Jejunum (tissue), 1 donor: Measurements from ENCODE around the gene DIPK1C.

GRCh38 chr18:70996541-70996782 is 707.6 kb downstream of the SOCS6 start:
- PRO-cap, result no peak

GRCh38 chr18:71212356-71213005 is 923.6 kb downstream of the SOCS6 start:
- PRO-cap, result no peak

DNA sequence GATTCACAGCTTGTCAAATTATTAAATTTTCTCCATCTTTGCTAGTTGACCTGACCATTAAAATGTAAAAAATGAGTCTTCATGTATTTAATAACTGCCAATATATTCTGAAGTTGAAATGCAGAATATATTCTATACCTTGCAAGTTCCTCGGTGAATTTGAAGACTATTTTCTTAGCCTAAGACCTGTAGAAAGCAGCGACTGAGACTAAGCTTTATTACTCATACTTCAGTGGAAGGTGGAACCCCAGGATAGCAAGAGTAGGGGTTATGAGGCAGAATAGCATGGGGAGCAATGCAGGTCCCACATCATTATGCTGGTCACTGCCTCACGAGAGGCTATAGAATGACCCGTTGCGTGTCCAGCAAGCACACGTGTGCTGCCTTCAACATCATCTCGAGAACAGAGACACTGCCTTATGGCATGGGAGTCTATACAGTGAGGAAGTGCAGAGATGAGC is 135.6 kb upstream of the NETO1 start:
- PRO-cap, result no peak

- PRO-cap, result no peak
Observed at GRCh38 chr18:74203775-74204317, 55.5 kb downstream of the TIMM21 start.

DNA sequence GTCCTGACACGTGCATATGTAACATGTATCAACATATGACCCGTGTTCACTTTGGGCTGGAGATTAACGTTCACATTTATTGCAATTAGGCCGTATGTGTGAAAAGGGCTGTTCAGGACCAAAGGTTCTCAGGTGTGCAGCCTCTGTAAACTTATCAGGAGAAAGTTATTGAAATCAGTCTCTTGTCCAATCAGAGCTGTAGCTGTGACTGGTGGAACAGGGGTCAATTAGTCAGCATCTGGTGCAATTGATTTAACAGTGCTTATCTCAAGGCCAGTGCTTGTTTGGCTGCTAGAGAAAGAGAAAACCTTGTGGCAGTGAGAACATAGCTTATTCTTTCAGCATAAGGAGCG is 66.6 kb downstream of the CYB5A start:
- PRO-cap, result unidirectional peak, plus-strand start at position 294 of the sequence

GRCh38 chr18:74266096-74266676 is 25.6 kb downstream of the CYB5A start:
- PRO-cap, result no peak

GRCh38 chr18:74456826-74457613 is at the start of gene DIPK1C:
Gene DIPK1C, minus strand, starts transcription at chr18:74457308.
- PRO-cap, result no peak

DNA sequence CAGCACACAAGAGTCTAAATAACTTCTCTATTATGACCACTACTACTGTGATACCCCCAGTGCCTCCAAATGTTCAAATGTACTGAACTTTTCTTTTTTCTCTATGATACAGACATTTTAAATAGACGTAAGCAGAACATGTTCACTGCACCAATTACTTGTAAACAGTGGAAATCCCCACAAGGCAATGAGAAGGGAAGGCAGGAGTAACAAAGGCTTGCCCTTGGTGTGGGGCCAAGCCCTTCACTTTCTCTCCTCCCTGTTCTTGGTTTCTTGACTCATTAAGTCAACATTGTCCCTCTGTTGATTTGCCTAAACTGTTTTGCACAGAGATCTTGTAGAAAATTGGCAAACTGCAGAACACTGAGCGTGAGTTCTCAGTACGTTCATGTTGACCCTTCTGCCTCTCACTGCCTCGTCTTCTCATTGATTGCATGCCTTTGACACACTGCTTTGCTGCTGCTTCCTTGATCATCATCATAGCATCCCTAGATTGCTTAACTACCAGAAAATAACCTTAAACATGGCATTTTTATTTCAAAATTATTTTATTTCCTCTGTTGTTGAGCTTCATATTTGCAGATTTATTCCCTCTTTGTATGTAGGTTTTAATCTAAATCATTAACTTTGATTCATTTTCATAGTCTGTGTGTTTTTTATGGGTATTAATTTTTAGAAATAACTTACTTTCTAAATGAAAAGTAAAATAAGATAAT is 257.7 kb downstream of the PTGR3 start:
- PRO-cap, result no peak

GRCh38 chr18:75064167-75065026 is 144.5 kb downstream of the PTGR3 start:
- PRO-cap, result unidirectional peak, minus-strand start at chr18:75064229

GRCh38 chr18:75211687-75212781 is 1.4 kb downstream of the TSHZ1 start:
- PRO-cap, result unidirectional peak, minus-strand start at chr18:75212062; unidirectional peak, minus-strand start at chr18:75212162

DNA sequence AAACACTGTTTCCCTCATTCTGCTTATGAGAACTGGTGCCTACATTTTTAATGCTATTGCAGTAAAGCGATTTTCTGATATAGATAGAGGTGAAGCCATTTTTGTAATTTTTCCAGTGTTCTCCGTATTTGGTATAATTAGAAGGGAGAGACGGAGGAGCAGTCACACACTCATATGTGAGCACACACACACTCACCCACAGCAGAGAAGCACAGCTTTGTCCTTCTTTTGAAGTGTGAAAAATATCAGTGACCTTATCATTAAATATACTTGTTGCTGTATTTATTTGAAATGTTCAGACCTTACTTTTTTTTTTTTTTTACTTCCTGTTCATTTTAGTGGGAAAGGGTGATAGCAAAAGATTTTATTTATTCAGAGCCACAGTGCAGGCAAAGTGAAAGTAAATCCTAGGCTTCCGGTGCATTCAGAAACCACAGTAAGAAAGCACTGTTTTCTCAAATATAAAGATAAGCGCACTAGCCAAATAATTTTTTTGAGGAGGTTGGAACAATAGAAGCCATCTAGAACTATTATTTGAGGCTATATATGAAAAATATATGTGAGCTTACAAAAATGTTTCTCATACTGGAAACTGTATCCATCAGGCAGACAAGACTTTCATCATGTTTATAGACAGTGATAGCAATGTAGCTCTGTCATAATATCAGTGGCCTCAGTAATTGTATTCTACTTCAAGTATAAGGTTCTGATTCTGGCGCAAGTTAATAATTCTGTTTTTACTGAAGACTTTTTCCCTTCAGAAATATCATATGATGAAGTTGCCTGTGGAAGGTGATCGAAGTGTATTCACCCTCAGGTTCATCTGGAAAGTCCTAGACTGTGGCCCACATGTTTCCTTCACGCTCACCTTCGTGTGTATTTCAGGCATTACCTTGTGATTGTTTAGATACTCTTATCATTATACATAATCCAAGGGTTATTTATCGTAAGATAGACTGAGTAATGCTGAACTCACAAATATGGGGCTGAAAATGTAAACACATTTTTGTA is 37.3 kb downstream of the TSHZ1 start:
- PRO-cap, result no peak

DNA sequence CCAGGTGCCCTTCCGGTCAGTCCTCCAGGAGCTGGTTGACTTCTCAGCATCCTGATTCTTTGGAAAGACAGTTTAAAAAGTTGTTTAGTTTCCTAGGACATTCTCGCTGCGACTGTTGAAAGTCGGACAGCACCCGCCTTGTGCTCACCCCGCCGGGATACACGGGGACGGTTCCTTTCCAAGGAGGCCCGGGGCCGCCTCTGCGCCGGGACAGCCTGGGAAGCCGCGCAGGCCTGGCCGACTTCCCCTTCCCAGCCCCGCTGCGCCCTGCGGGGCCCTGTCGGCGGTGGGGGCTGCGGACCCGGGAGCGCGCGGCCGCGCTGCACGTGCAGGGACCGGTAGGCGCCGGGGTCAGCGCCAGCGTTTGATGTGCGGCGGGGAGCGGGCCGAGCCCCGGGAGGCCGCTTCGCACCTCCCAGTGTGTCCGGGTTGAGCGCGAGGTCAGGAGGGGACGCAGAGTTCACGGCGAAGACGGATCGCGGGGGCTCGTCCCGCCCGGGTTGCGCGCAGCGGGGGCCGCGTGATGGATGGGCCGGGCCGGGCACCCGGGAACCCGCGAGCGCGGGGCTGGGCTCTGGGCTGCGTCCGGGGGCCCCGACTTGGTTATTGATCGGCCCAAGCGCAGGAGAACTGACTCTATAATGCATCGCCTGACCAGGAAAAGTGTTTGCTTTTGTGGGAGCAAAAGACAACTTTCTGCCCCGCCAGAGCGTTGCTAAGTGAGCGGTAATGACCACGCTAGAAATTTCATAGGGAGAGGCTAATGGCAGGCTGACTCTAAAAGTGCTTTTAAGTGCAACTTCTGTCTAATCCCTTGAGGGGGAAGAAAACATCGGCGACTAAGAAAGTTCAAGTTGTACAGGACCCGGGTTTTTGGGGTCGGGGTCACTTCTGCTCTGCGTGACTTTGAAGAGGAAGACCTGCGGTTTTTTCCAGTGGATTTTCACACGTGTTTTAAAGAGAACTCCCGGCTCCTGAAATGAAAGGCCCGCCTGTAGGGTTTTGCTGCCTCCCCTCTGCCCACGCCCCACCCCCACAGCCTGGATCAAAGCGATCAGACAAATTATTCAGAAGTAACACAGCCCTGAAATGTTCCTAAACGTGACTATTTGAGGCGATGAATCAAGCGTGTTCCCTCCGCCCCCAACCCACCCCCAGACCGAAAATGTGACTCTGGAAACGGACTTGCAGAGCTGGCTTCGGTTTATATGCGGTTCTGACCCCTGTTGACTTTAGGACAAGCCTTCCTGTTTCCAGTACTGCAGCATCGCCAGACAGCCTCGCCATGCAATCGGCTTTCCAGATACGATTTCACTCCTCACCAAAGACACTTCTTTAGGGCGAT is 28.3 kb upstream of the SMIM21 start:
- PRO-cap, result no peak

DNA sequence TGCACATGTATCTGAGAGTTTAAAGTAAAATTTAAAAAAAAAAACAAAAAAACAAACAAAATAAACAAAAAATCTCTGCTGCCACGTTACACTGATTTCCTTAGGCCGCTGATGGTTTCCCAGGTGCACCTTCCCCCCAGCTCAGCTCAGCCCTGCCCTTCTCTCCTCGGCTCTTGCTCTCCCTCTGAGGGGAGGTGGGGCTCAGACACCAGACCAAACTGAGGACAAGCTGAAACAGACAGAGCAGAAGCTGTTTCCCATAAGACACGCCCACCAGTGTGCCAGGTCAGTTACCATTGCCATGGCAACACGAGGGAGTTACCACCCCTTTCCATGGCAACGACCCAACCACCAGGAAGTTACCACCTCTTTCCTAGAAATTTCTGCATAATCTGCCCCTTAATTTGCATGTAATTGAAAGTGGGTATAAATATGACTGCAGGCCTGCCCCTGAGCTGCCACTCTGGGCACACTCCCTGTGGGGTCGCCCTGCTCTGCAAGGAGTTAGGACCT is 120.8 kb upstream of the SMIM21 start:
- PRO-cap, result no peak

- PRO-cap, result no peak
Observed at GRCh38 chr18:76447156-76448107, 47.6 kb downstream of the ZNF516 start.

DNA sequence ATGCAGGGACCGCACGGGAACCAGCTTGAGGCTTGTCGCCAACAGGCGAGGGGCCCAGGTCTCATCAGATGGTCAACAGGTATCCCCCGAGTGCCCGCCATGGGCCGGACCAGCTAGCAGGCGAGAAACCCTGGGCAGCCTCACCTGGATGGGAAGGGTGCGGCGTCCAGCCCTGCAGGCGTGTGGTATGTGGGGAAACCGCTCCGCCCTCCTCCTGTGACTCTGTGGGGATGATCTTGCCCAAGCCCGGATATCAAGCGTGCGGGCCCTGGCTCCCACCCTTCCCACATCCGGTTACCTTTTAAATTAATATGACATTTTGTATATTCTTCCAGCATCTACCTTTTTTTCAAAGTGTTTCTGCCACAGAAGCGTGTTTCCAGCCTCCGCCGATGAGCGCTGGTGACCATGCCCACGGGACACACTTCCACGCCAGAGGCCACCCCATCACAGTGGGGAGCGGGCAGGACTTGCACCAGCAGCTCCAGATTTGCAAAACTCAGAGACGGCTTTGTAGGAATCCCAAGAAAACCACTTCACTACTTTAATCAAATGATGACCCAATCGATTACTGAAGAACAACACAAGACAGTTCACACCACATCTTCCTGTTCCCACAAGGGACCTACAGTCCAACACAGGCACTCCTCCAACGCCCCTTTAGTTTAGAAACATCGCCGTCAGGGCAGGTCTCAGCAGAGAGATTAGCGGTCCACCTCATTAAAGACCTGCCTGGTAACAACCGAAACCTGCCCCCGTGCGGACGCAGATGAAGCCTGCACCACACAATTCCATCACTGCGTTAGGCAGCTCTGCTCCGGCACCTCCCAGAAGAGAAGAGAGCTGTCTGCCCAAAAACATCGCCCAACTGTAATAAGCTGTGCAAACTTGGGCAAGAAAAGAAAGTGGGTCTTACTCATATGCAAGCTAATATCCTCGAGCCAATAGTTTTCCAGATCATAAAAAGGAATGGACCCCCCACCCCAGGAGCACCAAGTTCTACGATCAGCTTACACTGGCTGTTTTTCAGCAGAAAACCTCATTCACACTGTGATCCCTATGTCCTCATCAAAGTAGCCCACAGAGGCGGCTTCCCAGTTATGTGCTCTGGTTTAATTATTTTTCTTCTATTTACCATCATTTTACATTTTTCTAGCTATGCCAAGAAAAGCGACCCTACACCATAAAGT is 32.9 kb downstream of the ZNF516 start:
- PRO-cap, result no peak

DNA sequence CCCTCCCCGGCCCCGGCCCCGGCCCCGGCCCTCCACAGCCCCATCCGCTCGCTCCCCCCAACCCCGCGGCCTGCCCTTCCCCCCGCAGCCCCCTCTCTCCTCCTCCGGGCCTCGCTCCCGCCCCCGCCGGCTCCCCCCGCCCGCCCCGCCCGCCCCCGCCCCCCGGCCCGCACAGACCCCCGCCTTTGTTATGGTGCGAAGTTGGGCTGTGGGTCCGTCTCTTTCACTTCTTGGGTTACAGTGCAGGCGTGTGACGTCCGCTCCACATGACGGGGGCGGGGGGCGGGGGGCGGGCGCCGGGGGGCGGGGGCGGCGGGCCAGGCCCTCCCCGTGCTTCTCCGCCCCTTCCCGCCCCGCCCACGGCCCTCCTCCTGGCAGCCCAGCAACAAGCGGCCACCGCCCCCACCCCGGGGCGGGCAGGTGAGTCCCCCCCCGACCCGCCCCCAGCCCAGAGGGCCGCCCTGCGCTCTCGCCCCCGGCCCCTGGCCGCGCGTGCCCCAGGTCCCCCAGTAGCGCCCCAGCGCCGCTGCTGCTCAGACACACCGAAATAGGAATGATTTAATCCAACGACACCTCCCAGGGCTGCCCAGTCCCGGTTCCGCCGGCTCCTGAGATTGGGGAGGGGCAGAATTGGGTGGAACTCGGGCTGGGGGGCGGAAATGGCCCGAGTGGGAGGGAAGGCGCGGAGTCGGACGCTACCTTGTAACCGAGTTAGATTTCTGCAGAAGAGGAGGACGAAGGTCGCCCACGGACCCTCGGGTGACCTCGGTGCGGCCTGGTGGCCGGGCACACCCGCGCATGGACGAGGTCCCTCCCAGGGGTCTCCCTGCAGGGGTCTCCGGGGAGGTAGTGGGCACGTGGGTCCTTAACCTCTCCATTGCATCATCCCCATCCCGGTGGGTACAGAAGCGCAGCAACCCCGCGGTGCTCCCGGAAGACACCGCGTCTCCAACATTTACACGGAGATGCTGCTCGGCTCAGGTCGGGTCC is 3.5 kb downstream of the ZNF516 start:
- PRO-cap, result bidirectional peak, plus-strand start at position 396 of the sequence, minus-strand start at position 237 of the sequence; bidirectional peak, plus-strand start at position 714 of the sequence, minus-strand start at position 610 of the sequence

- PRO-cap, result no peak
Observed at GRCh38 chr18:76559239-76559624, 64.2 kb upstream of the ZNF516 start.

- PRO-cap, result no peak
Observed at GRCh38 chr18:76588377-76589373, 93.6 kb upstream of the ZNF516 start.

- PRO-cap, result no peak
Observed at GRCh38 chr18:76697021-76698192, 125.0 kb upstream of the ZNF236 start.

- PRO-cap, result no peak
Observed at GRCh38 chr18:76875256-76875884, 53.0 kb downstream of the ZNF236 start.